Aorta (tissue), 1 donor: Measurements from ENCODE around the genes CHRNA7 and FMN1.

GRCh38 chr15:31031715-31032195 is 40.3 kb upstream of the MTMR10 start:
- PRO-cap: no peak

GRCh38 chr15:31088129-31088500 is 13.4 kb downstream of the TRPM1 start:
- PRO-cap: no peak

GRCh38 chr15:31223890-31224453 is 102.7 kb upstream of the KLF13 start:
- PRO-cap: no peak

GRCh38 chr15:31263291-31263876 is 63.3 kb upstream of the KLF13 start:
- PRO-cap: no peak

- PRO-cap: no peak
Observed at GRCh38 chr15:31300085-31300618, 26.5 kb upstream of the KLF13 start.

DNA sequence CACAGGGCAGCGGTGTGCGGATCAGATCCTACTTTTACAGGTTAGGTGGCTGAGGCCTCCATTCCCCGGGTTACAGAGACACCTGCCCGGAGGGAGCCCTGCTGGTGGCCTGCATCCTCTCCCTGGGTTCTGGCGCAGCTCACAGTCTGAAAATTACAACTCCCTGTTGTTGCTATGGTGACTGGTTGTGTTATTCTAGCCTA is 21.7 kb upstream of the KLF13 start:
- PRO-cap: no peak

- PRO-cap: no peak
Observed at GRCh38 chr15:31329542-31330169, 3.0 kb downstream of the KLF13 start.

DNA sequence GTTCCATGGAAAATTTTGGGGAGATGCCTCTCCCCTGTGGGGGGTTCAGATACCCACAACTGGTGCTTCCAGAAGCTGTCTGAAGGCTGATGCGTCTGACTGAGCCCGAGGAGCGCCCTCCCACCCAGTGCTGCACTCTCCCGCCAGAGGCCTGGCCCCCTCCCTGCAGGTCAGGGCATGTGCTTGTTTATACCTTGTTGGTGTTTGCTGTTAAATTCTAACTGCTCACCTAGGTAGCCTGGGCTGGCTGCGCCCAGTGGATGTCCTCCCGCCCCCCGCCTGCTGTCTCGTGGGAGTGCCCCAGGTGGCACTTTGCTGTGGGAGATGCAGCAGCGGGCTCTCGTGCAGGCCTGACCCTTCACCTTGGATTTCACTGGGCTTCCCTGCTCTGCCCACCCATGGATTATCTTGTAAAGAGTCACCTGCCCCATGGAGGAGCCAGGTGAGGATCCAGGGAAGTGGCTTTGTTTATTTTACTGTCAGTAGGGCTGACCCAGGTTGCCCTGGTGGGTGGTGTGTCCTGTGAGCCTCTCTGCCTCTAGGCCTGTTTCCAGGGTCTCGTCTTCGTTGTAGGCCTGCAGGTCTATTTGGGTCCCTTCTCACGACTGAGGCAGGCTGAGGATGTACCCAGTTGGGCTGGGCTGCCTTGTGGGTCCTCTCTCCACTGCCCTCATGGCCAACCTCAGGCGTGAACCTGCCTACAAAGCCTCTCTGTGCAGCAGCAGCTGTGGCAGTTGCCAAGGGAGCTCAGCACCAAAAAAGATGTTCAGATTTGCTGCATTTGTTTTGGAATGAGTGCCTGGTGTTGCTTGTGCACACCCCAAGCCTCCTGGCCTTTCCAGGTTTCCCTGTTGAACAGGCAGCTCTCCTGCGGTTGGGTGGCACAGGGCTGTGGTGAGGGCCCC is 13.2 kb downstream of the KLF13 start:
- PRO-cap: no peak

- PRO-cap: no peak
Observed at GRCh38 chr15:31346511-31347703, 20.3 kb downstream of the KLF13 start.

DNA sequence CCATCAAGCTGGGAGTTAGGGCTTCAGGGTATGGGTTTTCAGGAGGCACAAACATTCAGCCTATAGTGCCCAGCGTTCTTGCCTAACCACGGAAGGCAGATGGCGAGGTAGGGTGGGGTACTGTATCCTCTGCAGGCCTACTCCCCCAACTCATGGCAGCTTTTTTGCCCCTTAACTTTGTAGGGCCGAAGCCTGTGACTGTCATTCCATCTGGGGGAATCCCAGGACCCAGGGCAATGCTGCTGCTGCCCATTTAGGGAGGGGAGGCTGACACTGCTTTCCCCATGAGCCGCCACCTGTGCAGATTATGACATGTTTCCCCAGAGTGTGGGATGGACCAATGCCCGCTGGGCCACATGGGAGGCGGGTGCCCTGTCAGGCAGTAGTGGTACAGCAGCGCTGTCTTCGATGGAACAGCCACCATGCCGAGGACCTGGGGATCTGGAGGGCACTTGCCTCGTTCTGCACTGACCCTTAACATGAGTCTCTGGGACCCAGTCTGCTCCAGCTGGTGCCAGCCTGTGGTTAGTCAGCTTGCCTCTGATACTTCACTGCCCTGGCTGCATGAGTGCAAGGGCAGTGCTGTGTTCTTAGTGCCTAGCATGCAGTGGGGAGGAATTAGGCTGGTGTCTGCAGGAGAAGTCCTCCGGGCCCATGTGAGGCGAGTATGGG is 22.5 kb downstream of the KLF13 start:
- PRO-cap: no peak

- PRO-cap: no peak
Observed at GRCh38 chr15:31353890-31354286, 27.3 kb downstream of the KLF13 start.

DNA sequence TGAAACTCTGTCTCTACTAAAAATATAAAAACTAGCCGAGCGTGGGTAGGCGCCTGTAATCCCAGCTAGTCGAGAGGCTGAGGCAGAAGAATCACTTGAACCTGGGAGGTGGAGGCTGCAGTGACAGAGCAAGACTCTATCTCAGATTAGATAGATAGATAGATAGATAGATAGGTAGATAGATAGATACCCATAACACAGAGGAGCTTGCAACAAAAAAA is 41.9 kb downstream of the KLF13 start:
- PRO-cap: no peak

GRCh38 chr15:31378662-31379549 is 52.3 kb downstream of the KLF13 start:
- PRO-cap: no peak

DNA sequence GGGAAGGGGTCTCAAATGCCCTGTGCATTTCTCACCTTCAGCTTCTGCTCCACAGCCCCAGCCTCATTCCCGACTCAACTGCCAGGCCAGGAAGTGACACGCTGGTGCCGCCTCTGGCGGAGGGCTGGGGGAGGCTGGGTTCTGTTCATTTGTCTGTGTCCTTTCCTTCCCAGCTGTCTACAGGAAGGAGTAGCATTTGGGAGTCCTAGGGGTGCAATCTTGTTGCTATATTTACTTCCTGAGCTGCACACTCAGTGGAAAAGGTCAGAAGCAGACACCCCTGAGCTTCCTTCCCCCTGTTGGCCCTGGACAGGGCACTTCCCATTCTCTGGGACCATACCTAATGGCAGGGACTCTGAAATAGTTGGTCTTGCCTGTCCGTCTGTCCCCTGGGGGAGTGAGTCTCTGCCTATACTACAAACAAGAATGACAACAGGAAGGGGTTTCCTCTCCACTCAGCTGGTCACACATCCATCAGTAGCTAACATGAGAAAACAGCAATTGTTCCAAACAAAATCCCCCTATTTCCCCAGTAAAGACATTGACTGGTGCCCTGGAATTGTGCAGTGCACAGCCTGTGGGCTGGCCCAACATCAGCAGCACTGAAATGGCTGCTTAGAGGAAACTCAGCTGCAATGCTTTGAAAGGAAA is 173.9 kb downstream of the KLF13 start:
- PRO-cap: no peak

- PRO-cap: no peak
Observed at GRCh38 chr15:32030199-32030803, at the start of gene CHRNA7. Gene CHRNA7 (plus strand): TSS chr15:32030515.

GRCh38 chr15:33128655-33129032 is 65.9 kb downstream of the FMN1 start:
- PRO-cap: no peak

GRCh38 chr15:33145214-33146030 is 49.1 kb downstream of the FMN1 start:
- PRO-cap: no peak

GRCh38 chr15:33150693-33151721 is 43.5 kb downstream of the FMN1 start:
- PRO-cap: no peak

GRCh38 chr15:33152524-33152770 is 42.1 kb downstream of the FMN1 start:
- PRO-cap: no peak

DNA sequence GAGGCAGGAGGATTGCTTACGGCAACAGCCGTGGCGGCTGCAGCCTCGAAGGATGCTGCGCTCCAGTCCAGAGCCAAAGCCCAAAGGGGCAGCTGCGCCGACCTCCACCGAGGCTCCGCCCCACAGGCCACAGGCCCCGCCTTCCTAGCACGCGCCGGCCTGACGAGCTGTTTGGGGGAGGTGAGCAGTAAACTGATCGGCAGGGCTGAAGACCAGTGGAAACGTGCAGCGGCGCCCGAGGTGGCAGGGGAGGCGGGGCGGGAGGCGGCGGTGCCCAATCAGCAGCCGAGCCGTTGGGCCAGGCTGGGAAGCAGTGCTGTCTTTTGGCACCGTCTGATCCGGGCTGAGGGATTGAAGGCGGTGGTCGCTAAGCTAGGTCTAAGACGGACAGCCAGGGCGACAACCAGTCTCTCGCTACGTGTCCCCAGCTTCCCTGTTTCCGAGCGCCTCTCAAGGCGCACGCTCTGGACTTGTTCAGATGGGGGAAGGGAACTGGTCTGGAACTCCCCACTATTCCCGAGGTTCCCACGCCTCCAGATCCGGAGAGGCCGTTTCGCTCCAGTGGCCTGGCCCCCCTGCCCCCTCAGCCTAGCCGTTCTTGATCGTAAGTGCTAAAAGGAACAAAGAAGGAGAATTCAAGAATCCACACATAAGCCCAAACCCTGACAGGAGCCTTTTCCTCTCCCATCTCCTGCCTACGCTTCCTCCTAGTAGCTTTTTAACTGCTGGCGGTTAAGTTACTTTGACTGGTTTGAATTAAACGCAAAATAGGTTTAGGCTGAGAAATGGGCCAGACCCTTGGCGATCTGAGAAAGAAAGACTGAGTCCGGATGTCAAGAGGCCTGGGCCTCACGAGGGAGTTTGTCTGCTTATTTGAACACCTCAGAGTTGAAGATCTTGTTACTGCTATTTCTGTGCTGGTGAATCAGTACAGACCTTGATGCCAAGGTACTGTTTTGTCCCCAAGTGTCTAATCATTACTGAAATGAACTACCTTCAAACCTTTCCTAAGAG is at the start of gene FMN1:
TSS of gene FMN1 (minus strand) at position 87 of the 1,014 bp plus-strand sequence.
- PRO-cap: bidirectional peak, plus-strand start at position 288 of the sequence, minus-strand start at position 117 of the sequence; unidirectional peak, plus-strand start at position 288 of the sequence